Mesangial cell (primary cell): ENCODE results near the gene ARL4A.

- RAMPAGE, long total RNA = no peak
Observed at GRCh38 chr7:7857076-7857580, 111.5 kb upstream of the GLCCI1 start.

DNA sequence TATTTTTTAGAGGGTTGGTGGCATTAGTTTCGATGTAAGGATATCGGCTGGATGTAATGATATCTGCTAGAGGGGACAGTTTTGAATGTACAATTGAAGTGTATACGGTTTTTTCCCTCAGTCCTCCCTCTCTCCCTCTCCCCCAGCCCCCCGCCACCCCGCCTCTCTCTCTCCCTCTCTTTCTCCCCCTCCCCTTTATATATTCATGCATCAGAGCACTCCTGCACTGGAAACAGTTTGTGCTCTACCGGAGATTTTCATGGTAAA lies 1.6 kb downstream of the GLCCI1 start:
- RAMPAGE, long total RNA = no peak

DNA sequence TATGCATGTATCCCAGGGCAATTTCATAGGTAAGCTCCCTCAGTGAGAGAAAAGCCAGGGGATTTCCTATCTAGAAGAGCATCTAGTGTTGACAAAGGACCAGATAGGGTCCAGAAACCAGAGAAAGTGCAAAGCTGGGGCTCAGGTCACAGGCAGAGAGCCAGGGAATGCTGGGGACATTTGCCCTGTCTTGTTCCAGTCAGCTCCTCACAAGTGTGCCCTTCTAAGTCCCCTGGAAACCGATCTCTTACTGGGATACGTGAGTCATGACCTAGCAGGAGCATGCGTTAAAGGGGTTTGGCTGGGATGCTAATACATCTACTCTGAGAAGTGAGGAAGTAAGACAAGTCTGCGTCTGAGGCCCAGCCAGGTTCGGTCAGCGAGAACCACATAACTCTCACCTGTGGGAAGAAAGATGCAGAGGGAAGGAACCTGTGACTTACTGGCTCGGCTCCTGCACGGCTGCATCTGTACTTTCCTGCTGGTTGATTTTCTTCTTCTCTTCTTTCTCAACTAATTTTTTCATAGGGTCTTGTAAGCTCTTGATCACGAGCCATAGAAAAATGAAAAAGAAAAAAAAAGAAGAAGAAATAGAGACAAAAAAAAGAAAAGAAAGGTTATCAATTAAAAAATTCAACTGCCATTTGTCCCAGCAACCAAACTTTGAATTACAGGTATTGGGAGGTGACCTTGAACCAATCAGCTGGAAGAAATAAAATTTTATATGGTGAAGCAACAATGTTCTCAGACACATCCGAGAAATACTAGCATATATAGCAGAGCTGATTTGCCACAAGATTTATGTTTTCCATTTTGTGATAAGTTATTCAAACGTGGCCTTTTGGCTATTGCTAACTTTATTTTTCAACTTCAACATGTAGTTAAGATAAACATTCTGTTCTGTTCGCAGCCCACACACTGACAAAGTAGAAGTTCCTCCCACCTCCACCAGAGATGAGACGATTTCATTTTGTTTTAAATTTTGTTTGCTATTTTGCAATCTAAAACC lies 118.2 kb downstream of the ICA1 start:
- RAMPAGE, long total RNA = no peak

GRCh38 chr7:8177139-8177668 lies 84.8 kb downstream of the ICA1 start:
- RAMPAGE, long total RNA = no peak

DNA sequence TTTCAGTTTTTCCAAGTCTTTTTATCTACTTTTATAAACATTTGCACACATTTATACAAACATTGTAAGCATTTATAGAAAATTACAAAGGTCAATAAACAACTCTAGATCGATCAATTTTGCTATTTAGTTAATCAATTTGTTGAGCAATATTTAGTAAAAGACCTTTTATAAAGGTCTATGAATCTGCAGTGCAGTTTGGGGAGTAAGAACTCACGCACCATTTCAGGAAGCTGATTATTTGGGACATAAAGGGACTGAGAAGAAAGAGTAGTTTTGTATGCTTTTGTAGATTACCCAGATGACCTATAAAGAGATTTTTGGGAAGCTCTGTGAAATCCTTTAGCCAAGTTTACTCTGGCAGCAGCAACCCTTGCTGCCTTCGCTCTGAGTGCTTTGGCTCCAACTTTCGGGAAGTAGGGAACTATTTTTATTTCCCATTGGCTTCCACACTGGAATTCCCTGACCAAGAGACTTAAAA lies 1076.5 kb downstream of the NDUFA4 start:
- RAMPAGE, long total RNA = no peak

- RAMPAGE, long total RNA = no peak
Observed at GRCh38 chr7:10584302-10584558, 355.7 kb downstream of the NDUFA4 start.

GRCh38 chr7:11028415-11029023 lies 54.8 kb downstream of the PHF14 start:
- RAMPAGE, long total RNA = no peak

GRCh38 chr7:11252637-11253386 lies 279.1 kb downstream of the PHF14 start:
- RAMPAGE, long total RNA = no peak

- RAMPAGE, long total RNA = no peak
Observed at GRCh38 chr7:11620893-11621490, 211.0 kb downstream of the THSD7A start.

DNA sequence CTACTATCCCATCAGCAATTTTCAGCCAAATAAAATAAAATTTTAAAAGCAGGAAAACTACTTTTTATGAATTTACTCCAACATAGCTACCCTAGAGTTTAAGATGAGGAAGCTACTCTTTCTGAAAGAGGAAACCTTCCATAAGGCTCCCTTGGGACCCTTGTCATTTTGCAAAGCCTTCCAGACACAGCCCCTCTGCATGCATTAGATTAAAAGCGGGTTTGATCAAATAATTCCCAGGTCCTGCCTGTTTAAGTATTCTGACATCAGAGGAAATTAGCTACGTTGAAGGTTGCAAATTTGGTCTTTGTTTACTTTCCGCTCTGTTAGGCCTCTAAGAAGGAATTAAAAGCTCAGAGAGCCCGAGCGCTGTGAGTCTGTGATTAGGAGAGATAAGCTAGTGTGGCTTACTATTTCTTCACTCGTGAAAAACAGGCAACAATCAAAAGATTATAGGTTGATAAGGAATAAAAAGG lies 1.4 kb upstream of the THSD7A start:
- RAMPAGE, long total RNA = no peak

DNA sequence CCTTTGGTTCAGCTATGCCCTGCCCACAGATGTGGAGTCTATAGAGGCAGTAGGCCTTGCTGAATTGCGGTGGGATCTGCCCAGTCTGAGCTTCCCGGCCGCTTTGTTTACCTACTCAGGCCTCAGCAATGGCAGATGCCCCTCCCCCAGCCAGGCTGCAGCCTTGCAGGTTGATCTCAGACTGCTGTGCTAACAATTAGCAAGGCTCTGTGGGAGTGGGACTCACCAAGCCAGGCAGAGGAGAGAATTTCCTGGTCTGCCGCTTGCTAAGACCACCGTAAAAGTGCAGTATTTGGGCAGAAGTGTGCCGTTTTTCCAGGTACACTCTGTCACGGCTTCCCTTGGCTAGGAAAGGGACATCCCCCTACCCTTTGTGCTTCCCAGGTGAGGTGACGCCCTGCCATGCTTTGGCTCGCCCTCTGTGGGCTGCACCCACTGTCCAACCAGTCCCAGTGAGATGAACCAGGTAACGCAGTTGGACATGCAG lies 28.3 kb upstream of the VWDE start:
- RAMPAGE, long total RNA = no peak

DNA sequence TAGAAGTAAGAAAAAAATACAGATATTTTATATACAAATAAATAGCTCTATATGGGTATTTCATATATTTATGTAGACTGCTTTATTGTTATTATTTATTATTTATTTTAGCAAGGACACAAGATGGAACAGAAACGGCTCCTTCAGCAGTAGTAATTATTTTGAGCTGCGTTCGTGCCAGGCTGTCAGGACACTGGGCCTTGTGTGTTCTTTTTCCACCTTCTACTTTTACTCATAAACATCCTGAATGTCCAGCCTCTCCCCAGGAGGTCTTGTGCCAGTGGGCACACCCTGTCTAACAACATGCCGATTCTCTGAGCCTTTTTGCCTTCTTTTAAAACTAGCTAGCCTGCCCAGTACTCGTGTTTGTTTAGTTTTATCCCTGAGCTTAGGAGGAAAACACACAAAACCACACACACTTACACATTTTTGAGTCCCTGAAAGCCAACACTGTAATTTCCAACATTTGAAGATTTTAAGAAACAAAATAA lies 1.1 kb downstream of the SCIN start:
- RAMPAGE, long total RNA = no peak

DNA sequence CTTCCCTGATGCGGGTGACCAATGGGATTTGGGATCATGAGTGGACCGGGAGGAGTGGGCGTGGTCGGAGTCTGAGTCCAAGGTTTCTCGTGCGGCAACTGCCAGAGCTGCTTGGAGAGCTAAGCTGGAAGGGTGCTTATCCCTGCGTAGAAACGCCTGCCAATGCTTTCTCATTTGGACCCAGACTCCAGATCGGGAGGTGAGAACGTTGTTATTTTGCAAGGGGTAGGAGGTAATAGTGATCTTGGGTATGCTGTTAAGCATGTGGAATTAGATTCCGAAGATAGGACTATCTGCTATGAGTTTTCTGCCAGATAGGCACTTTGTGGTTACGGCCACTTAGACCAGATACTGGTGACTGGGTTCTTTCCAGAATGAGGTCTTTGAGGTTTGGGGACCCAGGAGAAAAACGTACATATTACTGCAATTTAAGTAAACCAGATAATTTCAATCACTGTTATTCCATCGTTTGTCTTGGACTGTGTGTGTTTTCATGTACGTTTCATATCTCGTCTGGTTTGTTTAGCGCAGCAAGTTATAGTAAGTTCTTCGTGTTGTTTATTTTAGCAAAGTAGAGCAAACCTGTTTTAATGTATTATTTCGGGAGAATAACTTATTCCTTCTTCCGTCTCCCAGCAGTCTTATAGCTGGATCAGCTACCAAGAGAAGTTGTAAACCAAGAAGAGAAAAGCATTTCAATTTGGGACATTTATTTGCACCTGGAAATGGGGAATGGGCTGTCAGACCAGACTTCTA lies at the start of gene ARL4A:
ARL4A (plus strand) TSS at position 104 of the 756 bp plus-strand sequence.
- RAMPAGE, long total RNA = no peak

DNA sequence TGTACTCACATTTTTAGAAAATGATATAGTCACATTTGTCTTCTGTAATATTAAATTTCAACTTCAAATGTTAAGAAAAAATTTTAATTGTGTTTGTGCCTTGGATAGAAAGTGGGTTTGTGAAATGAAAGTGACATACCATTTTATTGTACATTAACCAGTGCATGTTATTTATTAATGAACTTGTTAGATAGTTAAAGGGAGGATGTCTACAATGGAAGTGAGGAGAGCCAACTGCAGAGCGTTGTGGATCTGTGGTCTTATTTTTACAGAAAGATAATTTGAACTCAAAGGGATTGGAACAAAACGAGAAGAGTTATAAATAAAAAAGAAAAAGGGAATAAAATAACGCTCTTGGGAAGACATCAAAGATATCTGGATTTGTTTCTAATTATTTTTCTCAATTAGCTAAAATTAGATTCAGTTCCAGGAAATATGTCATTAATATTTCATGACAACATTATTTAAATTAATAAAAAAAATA lies 291.8 kb downstream of the ARL4A start:
- RAMPAGE, long total RNA = no peak

- RAMPAGE, long total RNA = no peak
Observed at GRCh38 chr7:13806201-13806498, 183.3 kb downstream of the ETV1 start.

- RAMPAGE, long total RNA = no peak
Observed at GRCh38 chr7:13980051-13980610, 9.3 kb downstream of the ETV1 start.

GRCh38 chr7:15396504-15396910 lies 165.3 kb downstream of the AGMO start:
- RAMPAGE, long total RNA = no peak

DNA sequence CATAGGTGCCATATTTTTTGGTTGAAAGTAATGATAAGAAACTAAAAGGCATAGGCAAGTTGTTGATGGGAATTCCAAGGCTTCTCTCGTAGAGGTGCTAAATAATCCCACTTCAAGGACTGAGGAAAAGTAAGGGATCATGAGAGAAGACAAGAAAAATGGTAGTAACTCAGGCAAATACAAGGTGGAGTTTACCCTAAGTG lies 23.9 kb downstream of the AGMO start:
- RAMPAGE, long total RNA = no peak

DNA sequence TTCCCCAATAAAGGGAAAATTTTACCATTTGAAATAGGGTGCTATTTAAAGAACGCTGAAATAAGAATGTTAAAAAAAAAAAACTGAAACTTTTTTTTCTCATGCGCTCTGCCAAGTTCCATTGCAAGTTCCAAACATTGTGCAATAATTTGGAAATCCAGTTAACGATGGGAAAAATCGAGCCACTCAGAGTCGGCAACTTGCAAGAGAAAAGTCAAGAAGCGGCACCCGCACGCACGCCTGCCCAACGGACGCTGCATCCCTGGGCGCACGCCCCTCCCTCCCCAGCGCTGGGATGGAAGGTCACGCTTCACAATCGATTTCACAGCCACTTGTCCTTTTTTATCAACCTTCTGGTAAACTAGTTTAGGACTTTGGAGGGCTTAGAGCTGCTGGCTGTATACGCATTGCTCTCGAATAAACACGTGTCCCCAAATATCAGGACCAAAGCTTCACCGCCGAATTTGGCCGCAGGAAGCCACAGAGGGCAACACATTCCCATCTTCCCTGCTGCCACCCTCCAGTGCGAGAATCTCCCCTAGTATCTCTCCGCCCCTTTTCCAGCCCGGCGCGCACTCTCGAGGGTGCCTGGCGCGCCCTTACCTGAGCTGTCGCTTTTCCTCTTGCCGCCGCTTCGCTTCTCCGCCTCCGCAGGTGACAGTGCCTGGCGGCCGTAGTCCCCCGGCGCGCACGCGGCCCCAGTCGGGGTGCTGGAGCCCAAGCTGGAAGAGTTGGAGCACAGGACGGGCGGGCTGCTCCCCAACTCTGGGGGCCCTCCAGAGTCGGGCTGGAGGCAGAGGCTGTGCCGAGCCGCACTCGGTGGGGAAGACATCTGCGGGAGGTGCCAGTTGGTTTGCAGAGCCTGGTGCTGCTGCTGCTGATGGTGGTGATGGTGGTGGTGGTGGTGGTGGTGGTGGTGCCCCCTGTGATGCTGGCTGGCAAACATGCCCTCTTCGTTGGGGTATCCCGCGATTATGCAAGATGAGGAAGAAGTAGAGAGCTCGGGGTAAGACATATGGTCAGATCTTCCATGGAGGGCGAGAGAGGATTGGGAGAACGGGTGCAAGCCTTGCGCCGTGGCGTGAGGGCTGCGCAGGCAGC lies 850 bp downstream of the MEOX2 start:
- RAMPAGE, long total RNA = no peak

DNA sequence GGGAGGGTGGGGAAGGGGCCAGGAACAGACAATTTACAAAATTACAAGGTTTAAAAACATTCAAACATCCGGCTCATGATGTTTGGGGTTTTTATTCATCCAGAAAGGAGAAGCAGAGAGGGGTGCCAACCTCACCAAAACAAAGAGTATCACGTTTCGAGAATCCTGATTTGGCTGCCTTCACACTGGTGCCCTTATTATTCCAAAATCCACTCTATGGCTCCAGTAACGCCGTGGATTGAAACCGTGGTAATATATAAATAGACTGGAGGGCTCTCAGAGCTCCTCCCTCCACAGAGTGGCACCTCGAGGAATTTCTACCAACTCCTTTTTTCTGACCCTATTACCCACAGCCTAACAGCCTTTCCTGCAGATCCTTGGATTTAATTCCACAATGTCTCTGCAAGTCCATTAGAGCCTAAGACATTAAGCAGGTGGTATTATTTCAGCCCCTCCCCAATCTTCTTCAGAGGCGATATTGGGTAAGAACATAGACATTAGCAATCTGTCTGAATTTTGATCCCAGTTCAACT lies 353.6 kb downstream of the CRPPA start:
- RAMPAGE, long total RNA = no peak